Mammary microvascular endothelial cell (primary cell): ENCODE data around the genes PTPN13 and HERC6.

- RAMPAGE, long total RNA: start-site peak on the minus strand at chr4:83109830-83109895, 42 and 21 reads in 2 replicates
Observed at GRCh38 chr4:83109198-83110392, 4.9 kb downstream of the PLAC8 start.

GRCh38 chr4:83630327-83630753 lies 94.4 kb downstream of the GPAT3 start:
- RAMPAGE, long total RNA: no peak

GRCh38 chr4:84625131-84625594 lies 42.2 kb downstream of the CDS1 start:
- RAMPAGE, long total RNA: no peak

DNA sequence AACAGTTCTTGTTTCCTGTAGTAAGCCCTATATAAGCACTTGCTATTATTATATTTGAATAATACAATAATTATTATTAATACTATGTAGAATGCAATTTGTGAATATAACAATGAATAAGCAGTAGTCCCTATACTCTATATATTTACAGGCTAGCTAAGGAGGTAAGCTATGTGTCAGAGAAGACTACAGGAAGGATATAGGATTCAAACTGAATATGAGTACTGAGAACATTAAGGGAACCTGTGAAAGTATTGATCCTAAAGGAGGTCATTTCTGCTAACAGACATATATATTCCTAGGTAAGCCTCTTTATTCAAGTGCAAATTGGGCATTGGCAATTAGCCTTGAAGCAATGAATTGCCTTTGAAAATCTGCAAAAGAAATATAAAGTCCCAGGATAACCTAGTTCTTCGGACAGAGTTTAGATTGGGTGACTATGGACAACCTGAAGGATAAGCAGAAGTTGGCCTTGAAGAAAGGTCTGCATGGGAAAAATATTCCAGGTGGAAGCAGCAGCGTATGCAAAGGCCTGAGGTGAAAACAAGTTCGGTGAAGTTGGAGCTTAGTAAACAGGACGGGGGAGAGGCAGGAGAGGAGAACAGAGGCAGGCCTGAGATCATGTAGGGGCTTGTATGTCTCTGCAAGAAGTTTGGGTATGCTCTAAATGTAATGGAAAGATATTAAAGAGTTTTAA lies 175.8 kb downstream of the ARHGAP24 start:
- RAMPAGE, long total RNA: no peak

GRCh38 chr4:85823153-85823621 lies 348.2 kb downstream of the ARHGAP24 start:
- RAMPAGE, long total RNA: no peak

- RAMPAGE, long total RNA: no peak
Observed at GRCh38 chr4:85829222-85830112, 354.5 kb downstream of the ARHGAP24 start.

- RAMPAGE, long total RNA: no peak
Observed at GRCh38 chr4:86594265-86594387, at the start of gene PTPN13. TSS of gene PTPN13 (plus strand) at chr4:86594315.

- RAMPAGE, long total RNA: no peak
Observed at GRCh38 chr4:86990139-86990630, 55.4 kb downstream of the AFF1 start.

DNA sequence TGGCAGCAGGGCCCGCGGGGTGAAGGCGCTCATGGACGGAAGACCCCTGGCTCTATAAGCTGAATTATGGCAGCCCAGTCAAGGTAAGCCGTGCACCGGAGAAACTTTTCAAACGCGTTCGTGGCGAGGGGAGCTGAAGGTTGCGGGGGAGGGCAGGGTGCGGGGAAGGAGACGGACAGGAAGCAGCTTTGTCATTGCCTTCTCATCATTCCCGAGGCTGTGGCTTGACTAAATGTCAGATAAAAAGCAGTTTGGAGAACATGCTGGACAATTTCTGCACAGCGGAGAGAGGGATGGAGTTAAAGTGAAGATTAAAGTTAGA lies 72.5 kb downstream of the AFF1 start:
- RAMPAGE, long total RNA: no peak

DNA sequence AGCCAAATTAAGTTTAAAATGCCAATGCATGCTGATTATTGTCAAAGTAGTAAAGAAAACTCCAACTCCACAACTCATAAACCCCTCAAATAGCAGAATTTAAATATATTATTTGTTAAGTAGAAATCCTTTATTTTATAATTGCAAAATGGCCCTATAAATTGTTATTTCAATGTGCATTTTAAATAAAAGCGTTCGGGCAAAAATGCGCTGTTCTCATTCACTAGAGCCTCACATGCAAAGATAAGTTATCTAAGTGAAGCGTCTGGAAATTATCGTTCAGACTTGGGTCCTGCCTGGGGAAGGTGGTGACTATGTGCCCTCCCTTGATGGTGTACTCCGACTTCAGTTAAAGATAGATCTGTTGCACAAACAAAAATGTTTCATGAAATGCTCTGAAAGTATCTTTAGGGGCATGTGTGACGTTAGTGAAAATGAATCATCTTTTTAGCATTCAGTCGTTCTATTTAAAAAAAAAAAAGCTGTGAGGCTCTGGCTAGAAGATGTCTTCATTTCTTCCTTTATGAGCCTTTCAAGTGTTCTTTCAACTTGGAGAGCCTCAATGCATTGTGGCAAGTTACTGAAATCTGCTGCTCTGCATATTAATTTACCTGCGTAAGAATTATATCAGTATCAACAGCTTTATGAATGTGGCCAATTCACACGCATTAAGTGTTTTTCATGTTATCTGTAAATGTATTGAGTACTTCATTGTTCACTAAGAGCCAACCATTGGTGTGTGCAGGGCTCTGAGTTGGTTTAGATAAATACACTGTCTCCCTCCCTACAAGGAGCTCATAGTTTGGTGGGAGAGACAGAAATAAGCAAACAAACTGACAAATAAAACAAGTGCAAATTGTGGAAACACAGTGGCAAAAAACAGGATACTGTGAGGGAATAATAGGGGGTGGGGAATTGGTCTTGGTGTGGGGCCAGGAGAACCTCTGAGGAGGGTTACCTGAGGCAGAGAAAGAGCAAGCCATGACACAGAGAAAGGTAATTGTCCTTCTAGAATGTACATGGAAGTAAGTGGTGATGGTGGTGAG lies 83.0 kb downstream of the AFF1 start:
- RAMPAGE, long total RNA: no peak

DNA sequence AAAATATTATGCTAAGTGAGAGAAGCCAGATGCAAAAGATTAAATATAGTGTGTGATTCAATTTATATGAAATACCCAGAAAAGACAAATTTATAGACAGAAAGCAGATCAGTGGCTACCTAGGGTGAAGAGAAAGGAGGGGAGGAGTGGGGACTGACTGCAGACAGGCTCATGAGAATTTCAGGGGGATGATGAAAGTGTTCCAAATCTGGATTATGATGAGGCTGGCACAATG lies 69.1 kb downstream of the KLHL8 start:
- RAMPAGE, long total RNA: no peak

- RAMPAGE, long total RNA: no peak
Observed at GRCh38 chr4:87188917-87189440, 31.4 kb downstream of the KLHL8 start.

- RAMPAGE, long total RNA: no peak
Observed at GRCh38 chr4:87710120-87710597, 60.1 kb downstream of the DMP1 start.

DNA sequence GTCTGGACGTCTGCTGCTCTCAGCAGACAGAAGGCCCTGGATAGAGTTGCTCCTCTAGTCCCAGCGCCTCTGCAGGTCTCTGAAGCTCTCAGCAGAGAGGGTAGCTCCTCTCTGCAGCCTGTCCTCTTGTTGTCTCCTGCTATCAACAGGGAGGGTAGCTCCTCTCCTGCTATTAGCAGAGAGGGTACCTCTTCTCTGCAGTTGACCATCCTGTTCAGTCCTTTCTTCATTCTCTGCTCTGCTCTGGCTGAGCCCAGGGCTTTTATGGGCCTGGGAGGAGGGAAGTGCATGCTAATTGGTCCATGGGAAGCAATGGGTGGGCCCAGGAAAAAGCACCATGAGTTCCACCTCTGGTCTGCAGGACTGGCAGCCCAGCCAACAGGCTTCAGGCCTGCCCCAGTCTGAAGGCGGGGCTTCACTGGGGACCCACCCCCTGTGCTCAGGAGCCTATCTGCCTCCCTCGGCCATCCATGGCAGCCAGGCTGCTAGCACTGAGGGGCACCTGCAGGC lies 54.0 kb upstream of the IBSP start:
- RAMPAGE, long total RNA: no peak

- RAMPAGE, long total RNA: no peak
Observed at GRCh38 chr4:87924048-87924531, 51.4 kb upstream of the SPP1 start.

DNA sequence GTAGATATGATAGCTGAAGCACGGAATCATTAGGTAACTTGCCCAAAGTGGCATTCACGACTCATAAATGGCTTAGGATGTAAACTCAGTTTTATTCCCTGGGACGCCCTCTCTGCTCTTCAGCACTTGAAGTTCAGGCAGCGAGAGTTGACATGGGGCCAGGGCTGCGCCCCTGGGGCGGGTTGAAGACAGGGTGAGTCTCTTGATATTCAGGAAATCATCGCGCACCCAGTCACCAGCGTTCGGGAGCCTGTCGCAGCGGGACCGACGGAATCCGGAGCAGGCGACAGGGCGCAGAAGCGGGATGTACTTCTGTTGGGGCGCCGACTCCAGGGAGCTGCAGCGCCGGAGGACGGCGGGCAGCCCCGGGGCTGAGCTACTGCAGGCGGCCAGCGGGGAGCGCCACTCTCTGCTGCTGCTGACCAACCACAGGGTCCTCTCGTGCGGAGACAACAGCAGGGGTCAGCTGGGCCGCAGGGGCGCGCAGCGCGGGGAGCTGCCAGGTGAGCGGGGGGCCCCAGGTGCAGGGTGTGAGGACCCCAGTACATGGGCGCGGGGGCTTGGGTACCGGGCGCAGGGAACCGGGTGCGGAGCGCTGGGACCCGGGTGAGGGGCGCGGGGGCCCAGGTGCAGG lies at the start of gene HERC6:
Gene HERC6, plus strand, starts transcription at position 235 of the 634 bp plus-strand sequence.
- RAMPAGE, long total RNA: no peak

DNA sequence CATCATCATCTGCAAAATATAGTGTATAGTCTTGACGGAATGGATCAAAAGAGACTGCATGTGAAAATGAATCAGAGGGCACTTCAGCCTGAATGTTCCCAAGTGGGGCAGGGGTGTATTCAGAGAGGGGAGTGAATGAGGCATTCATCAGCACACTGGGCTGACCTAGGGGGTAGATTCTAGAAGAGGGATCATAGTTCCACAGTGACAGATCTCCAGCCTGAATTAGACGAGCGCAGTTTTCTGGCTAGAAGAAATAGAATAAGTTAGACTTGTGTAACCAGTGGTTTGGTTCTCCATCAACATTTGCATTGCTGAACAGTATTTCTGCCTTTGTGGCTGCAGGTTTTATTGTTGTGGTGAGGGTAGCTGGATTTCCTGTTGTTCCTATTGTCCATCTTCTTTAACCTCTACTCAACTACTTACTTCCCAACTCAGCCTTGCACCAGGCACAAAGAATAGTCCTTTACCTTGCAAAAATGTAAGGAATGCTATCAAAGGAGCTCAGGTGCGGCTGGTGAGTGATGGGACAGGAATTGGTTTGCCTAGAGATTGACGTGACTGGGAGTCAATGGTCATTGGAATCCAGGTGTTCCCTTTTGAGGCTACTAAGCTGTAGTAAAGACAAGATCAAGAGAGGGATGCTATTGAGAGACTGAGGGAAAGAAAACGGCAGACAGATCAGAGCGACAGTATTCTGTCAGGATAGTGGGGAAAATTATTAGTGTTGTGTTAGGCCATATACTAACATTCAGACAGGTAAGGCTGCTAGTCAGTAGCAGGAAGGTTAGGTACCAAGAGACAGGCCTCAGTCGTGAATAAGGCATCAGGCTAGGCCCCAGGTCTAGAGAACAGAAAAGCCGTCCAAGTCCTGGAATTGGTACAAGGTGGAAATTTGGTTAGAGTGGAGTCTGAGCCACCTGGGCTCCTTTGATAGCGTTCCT lies 50.8 kb downstream of the NAP1L5 start:
- RAMPAGE, long total RNA: no peak

- RAMPAGE, long total RNA: no peak
Observed at GRCh38 chr4:88734518-88734941, 36.9 kb upstream of the NAP1L5 start.

DNA sequence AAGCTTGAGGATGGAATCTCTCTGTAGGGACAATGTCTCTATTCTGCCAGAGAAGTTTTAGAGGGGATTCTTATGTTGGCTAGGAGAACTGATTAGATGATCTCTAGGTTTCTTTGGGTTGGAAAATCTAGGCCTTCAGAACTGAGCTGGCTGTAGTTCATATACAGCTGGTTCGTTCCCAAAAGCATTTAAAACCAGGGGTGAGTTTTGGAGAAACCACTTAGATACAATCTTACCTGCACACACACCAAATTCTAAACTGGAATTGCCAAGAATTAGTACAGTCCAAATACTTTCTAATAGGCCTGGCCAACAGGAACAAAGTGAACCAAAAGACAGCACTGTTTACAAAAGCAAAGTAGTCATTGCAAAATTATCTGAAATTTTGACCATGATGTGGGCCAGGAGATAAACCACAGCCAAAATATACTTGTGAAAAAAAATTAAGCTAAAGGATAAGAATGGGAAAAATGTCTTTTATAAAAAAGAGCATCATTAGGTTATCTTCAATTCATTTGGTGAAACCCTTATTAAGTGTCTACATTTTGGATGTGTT lies 37.9 kb upstream of the NAP1L5 start:
- RAMPAGE, long total RNA: no peak

GRCh38 chr4:89000787-89001507 lies 56.0 kb downstream of the FAM13A start:
- RAMPAGE, long total RNA: no peak